Ascending aorta (tissue), 1 donor: ENCODE data around the genes STIMATE and ACTR8.

DNA sequence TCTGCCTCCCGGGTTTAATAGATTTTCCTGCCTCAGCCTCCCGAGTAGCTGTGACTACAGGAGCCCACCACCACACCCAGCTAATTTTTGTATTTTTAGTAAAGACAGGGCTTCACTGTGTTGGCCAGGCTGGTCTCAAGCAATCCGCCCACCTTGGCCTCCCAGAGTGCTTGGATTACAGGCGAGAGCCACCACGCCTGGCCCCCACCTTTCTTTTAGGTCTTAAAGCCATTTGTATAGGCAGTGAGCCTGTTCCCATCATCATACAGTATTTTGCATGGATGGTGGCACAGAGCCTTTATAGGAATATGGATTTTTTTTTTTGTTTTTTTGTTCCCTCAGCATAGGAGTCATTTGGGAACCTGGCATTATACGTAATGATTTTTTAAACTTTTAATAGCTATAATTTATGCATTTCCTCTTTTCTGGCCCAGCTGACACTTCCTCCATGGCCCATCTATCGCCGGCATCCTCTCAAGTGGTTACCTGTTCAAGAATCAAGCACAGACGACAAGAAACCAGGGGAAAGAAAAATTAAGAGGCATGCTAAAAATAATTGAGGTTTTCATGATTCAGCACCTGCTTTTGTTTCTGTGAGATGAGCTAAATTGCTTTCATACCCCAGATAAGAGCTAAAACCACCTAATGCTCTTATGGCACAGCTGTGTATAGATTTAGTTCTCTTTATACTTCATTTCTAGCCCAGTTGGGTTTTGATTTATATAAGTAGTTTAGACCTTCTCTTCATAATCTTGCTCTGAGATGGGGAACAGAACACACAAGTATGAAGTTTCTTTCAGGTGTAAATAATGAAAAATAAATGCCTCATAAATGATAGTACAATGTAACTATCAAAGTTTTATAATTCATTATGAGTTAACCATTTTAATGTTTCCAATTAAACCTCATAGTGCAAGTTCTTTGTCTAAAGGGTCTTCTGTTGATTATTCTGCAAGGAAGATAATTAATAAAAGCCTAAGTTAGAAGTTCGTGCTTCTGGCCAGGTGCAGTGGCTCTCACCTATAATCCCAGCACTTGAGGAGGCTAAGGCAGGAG lies 1.7 kb downstream of the SPCS1 start:
- PRO-cap: no peak

DNA sequence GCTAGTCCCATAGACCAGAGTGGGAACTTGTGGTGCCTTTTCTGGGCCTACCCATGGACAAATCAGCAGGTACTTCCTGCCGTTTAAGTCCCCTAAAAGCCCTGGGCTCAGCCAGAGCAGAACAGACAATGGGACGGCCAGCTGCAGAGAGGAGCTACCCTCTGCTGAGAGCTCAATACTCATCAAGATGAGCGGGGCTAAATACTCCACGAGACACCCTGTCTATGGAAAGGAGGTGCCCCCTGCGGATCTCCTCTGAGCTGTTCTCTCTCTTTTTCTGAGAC lies 9.2 kb downstream of the SPCS1 start:
- PRO-cap: no peak

GRCh38 chr3:52751844-52752381 lies 18.8 kb downstream of the NEK4 start:
- PRO-cap: no peak

DNA sequence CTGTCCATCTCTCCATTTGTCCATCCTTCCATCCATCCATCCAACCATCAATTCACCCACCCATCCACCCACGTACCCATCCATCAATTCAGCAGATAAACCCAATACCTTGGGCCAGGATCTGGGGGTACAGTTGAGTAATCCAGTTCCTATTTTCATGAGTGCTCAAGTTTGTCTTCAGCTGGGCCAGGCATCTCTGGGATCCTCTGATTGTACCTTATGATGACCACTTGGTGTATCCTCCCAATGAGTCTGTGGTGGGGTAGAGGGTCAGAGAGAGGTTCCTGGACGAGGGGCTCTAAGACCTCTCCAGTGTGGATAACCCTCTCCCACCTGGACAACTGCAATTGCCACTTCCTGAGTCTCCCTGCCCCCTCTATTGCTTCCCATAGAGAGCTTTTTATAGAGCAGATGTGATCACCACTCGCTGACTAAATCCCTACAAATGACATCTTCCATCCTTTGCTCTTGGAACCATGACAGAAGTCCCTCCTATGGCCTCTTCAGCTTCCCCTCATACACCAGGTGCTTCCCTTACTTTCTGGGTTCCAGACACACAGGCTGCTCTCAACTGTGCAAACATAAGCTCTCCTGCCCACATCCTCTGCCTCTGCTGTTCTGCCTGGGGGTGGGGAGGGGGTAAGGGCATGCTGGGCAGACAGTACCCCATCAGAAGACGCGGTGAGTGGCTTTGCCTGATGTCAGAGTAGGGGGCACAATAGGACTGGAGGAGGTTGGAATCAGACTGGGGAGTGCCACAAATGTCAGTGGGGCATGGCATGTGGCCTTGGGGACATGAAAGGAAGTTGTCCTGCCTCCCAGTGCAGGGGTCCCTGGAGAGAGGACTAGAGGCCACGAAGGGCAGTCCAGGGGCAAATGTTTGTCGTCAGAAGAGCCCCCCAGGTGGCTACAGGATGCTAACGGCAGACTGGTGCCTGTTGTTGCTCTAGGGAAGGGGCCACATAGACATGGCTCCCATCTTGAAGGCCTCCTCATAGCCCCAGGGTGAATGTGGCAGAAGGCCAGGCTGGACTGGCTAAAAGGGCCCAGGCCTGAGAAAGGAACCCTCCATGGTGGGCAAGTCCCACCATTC lies 15.2 kb downstream of the ITIH3 start:
- PRO-cap: no peak

DNA sequence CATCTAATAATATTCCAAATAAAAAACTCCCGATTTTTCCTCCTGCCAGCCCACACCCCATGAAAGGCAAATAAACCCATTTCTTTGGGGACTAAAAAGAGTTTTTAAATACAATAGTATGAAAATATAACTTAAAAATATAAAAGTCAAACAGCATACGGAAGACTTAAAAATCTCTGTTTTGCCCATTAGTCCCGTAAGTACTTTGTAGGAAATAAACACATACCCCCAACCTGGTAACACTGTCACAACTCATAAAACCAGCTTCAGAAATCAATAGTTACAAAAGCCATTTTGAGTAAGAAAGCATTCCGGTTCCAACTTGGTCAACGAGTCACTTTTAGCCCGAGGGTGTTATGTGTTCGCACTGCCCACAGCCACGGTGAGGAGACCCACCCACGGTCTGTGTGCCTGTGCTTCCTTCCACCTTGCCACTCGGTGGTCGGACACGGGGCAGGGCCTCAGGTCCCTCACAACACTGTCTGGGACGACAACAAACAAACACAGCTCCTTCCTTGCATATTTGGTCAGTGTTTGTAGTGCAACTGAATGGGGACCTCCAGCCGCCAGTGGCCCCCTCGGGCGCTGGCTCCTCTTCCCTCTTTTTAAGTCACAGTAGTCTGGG lies 5.0 kb upstream of the MUSTN1 start:
- PRO-cap: no peak

GRCh38 chr3:52896970-52898038 lies at the start of gene STIMATE:
Gene STIMATE, minus strand, starts transcription at chr3:52897548.
- PRO-cap: unidirectional peak, minus-strand start at chr3:52897578

GRCh38 chr3:52983124-52984000 lies 62.5 kb downstream of the SFMBT1 start:
- PRO-cap: no peak

DNA sequence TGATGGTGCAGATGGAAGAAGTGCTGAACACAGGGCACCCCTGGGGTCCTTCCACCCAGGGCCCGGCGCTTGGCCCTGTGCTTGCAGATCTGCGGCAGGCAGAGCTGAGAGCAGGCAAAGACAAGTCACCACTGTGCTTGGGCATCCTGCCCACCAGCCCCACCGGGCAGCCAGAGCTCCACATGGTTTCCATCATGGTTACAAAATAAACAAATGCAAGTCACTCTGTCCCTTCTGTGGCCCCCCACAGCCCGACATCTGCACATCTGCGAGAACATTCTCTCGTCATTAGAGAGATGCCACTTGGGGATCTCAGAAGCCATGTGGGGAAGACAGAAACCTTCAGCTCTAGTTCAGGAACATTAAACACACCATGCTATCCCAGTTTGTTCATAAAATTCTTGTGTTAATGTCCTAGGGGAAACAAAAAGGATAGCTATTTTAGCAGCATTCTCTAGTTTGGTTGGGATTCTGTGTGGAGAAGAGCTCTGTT lies 37.7 kb upstream of the SFMBT1 start:
- PRO-cap: no peak

- PRO-cap: no peak
These were observed 8.2 kb downstream of the PRKCD start for GRCh38 chr3:53168958-53169778.

- PRO-cap: no peak
These were observed 23.8 kb downstream of the TKT start for GRCh38 chr3:53231793-53232637.

DNA sequence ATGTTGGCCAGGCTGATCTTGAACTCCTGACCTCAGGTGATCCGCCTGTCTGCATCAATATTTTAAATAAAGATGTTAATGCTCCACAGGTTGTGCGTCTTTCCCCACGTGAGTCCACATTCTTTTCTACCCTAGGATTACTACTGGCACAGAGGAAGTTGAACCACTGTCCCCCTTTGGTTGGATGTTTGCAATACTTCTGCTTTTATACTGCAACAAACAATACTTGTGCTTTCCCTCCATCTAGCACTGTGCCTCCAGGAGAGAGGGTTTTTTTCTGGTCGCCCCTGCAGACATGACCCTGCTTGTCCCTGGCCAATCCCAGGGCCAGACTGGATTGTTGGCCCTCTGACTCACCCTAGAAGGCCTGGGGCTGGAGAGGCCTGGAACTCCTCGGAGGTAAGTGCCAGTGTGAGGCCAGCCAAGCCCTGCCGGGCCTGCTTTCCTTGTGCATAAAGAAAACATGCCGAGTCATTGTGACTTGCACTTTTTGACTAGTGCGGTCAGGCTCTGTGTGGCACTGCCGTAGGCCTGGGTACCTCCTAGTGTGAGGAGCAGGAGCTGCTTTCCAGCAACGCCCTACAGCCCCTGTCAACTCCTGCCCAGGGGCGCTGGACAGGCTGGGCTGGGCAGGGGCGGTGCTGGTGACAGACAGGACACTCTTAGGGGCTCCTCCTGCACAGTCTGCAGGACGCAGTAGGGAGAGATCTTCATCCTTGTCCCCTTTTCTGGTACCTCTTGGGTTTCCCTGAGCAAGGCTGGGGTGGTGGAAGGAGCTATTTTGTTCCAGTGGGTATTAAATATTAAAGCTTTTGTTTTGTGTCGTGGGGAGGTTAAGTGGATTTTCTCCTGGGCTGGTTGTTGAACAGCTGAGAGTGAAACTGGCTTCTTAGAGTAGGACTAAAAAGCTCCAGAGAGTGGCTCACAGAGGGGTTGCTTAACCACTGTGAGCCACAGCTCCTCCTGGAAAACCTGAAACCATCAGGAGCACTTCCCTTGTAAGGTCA lies 14.3 kb upstream of the TKT start:
- PRO-cap: unidirectional peak, plus-strand start at position 545 of the sequence

- PRO-cap: no peak
These were observed 23.8 kb upstream of the DCP1A start for GRCh38 chr3:53371191-53371464.

GRCh38 chr3:53496129-53496299 lies 1.6 kb downstream of the CACNA1D start:
- PRO-cap: no peak

- PRO-cap: no peak
These were observed 138.1 kb downstream of the CHDH start for GRCh38 chr3:53707935-53708740.

DNA sequence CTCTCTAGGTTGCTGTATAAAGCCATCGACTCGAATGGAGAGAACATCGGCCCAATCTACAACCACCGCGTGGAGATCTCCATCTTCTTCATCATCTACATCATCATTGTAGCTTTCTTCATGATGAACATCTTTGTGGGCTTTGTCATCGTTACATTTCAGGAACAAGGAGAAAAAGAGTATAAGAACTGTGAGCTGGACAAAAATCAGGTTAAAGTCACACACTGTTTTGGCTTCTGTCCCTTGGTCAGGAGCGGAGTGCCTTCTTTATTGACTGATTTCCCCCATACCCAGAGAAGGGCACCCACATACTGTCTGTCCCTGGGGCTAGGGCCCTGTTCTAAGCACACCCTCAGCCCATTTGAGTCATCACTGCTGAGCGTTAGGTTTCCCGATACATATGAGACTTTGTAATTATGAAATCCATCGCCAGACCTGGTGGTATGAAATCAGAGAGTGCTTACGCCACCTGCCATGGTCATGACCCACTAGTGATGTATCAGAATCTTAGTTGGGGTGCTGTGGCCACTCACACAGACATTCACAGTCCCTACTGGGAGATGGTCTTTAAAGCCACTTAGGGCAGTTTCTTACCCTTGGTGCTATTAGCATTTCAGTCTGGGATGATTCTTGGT lies 96.8 kb downstream of the CHDH start:
- PRO-cap: no peak

DNA sequence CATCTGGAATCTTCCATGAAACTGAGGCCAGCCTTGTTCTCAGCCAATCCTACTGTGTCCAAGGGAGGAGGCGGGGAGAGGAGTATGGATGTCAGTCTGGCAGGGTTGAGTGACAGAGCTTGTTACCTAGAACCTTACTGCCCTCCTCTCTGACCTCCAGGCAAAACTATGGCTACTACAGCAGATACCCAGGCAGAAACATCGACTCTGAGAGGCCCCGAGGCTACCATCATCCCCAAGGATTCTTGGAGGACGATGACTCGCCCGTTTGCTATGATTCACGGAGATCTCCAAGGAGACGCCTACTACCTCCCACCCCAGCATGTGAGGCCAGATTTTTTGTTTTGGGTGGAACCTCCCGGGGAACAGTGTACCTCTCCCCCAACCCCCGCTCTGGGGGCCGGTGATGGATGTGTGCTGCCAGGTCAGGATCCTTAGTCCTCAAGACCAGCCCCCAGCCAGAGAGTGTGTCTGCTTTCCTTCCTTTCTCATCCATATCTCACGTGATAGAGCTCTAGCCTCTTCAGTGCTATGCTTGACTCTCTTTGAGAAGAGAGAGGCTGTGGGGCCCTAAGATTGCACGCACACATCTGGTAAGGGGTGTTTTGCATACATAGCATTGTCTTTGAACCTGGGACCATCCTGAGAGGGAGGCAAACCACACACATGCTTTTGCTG lies 41.3 kb downstream of the CHDH start:
- PRO-cap: no peak

GRCh38 chr3:53845349-53845857 lies 816 bp downstream of the CHDH start:
- PRO-cap: no peak

DNA sequence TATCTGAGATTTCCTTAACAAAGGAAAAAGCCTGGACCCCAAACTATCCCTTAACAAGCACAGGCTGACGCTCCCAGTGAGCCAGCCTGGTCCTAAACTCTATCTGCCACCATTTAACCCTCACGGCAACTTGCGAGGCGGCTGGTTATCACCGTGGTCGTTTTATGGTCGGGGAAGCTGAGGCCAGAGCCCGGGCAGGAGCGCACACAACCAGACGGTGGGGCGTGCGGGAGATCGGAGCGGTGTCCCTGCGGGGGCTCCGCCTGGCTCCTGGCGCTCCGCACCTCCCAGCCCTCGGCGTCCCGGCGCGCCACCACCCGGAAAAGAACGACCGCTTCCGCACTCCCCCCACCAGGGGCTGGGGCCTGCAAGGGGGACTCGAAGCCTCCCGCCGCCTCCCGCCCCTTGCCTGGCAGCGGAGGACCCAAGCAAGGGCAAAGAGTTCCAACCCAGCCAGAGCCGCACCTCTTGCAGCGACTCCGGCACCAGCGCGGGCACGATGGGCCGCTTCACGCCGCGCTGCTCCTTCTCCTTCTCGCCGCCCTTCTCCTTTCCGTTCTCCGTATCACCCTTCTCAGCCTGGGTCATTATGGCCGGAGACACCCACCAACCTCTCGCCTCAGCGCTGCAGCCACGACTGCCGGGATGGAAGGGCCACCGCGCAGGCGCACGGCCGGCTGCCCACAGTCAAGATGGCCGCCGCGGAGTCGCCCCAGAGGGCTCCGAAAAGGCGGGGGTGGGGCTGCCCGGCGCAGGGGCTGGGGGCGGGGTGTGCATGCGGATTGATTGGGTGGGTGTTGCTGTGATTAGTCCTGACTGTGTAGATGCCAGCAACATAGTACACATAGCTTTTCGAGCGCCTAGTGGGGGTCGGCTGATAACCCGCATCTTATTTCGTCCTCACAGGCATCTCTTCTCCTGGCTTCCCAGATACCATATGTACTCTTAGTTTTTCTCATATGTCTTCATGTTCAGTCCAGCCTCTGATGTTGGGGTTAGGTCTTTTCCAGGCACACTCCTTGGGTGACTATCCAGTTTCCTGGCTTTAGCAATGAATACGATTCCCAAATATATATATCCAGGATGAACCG lies at the start of gene ACTR8:
TSS of gene ACTR8 (minus strand) at position 639 of the 1,091 bp plus-strand sequence.
- PRO-cap: unidirectional peak, minus-strand start at position 562 of the sequence; unidirectional peak, minus-strand start at position 639 of the sequence

DNA sequence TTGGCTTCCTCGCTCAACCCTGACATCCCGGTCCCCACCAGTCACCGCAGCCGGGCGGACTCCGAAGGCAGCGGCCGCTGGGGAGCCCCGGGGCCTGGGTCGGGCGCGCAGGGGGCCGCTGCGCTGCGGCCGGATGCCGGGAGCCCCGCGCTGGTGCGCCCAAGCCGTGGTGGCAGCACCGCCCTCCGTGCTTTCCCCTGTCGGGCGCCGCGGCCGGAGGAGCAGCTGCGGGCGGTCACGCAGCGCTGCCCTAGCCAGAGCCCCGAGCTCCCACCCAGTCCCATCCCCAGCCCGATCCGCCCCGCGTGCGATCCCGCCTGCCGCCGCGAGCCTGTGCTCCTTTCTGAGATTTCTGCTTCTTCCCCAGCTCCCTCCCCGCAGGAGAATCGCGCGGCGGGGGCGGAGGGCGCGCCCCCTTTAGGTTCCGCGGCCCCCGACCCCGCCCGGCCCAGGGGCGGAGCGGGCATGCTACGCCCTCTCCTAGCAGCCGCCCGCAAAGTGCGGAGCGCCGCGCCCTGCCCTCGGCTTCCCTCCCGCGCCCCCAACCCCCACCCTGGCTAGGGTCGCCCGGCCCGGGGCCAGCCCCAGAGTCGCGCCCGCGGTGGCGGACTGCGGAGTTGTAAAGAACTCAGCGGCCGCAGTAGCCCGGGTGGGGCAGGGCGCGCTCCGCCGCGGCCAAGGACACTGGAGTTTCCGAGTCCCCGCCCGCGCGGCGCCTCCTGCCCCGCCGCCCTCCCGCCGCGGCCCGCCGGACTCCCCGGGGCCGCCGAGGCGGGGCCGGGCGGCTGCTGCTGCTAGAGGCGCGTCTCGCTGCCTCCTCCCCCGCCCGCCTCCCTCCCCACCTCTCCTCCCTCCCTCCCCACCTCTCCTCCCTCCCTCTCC lies 468 bp upstream of the CACNA2D3 start:
- PRO-cap: unidirectional peak, plus-strand start at position 204 of the sequence; bidirectional peak, plus-strand start outside the sequence, minus-strand start at position 737 of the sequence

- PRO-cap: no peak
These were observed 90.9 kb downstream of the LRTM1 start for GRCh38 chr3:54836814-54837490.